Gallbladder (tissue), 1 donor: ENCODE measurements around a stretch of chr1.

DNA sequence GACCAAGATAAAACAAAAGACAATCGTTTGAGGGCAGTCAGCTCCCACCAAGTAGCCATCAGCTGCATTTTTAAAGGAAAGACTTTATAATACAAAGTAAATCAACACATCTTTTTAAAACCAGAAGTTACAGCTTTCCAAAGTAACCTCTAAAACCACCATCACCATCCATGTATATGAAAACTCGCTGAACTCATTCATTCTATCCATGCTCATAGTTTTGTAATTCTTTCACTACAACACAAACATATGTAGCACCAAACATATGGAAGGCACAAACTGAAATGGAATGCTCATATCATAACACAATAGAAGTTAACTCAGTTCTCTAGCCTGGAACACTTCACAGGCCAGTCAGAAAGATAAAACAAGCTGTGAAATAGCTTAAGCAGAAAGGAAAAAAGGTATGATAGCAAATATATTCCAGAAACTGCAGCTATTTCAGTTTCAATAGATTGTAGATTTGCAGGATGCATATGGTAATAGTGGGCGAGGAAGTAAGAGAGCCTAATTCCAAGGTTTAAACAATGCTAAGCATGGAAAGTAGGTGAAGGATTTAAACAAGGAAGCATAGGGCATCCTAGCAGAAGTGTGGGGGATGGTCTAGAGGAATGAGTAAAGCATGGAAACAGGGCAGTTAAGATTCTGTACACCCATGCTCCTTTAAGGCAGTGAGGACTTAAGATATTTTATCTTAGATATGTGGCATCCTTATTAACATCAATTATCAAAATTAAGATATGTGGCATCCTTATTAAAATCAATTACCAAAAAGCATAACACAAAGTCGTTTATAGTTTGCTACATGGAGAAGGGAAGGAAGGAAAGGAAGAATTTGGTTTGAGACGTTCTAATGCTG, 2.8 kb downstream of the IVNS1ABP start:
- PRO-cap: no peak

DNA sequence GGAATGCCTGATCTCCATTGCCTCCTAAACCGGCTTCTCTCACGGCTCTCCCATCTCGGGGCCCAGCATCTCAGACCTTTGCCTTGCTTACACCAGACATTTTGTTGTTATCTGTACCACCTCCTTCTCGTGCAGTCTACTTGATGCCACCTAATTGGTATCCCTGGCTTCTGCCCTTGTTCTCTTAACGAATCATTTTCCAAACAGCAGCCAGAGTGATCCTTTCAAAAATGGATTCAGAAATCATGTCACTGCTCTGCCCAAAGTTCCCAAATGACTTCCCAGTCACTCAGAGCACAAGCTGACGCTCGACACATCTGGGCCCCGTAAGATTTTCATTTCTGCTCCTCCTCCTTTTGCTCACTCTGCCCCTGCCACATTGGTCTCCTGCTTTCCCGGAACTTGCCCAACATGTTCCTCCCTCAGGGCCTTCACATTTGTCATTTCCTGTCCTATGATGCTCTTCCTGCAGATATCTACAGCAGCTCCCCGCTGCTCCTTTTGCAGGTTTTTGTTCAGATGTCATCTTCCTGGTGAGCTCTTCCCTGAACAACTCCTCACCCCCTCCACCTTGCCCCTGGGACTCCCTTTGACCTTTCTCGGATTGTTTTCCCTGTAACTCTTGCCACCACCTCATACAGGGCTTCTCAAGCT, 58.4 kb upstream of the IVNS1ABP start:
- PRO-cap: bidirectional peak, plus-strand start at position 507 of the sequence, minus-strand start at position 271 of the sequence

GRCh38 chr1:185559801-185560435, 174.3 kb upstream of the HMCN1 start:
- PRO-cap: no peak

DNA sequence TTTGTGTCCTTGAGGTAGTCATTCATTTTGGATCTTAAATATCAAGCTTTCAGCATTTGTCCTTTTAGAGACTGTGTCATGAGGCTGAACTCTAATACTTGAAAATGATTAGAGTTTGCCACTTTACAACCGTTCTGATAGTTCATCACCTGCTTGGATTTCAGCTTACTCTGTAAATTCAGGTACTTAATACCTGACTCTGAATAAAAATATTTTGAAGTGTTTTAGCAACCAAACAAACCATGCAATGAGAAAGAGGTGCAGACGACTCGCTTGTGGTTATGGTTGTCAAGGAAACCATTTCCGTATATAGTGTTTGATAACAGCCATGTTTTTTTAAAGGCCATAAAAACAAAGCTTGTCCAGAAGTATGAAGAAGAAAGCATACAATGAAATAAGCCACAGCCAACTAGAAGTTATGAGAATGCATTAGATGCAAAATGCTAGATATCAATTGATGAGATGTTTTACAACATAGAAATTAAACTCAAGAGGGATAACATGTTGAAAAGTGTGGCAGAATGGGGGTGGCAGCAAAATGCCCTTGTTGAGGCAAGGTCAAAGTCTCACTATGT, 167.2 kb upstream of the HMCN1 start:
- PRO-cap: no peak

DNA sequence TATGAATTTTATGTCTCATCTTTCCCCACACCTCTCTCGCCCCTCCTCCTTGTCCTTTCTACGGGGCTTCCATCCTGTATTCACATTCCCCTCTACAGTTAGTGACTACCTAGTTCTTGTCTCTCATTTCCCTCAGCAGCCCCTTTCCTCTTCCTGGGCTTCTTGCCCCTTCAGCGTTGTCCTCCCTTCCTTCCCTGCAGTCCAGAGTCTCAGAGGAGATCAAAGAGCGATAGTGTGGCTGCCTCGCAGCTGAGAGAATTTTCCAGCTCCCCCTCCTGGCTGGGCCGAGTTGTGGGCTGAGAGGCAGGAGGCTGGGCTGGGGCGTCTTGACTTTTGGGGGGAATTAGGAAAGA, 513 bp upstream of the HMCN1 start:
- PRO-cap: no peak

GRCh38 chr1:186296625-186296936, 502 bp downstream of the PRG4 start:
- PRO-cap: no peak

DNA sequence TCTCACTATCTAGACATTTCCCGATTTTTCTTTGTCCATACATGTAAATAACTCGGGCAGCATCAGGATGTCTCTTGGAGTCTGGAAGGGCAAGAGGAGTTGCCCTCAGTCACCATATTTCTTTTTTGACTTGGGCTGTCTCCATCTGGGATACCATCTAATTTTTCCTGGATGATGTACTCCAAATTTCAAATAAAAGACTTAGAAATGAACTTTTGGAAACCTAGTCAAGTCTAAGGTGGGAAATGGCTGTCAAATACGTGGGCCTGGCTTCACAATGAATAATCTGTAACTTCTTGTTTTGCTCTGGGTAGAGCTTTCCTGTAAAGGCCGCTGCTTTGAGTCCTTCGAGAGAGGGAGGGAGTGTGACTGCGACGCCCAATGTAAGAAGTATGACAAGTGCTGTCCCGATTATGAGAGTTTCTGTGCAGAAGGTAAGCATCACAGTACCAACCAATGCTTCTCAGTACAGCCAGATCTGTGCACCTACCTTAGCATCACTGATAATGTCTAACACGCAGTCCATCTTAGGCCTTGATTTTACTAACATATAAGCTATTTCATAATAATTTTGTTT, 5.3 kb downstream of the PRG4 start:
- PRO-cap: no peak

GRCh38 chr1:186374698-186374972, 418 bp downstream of the TPR start:
- PRO-cap: no peak

GRCh38 chr1:186637130-186637626, 43.0 kb downstream of the PTGS2 start:
- PRO-cap: no peak

DNA sequence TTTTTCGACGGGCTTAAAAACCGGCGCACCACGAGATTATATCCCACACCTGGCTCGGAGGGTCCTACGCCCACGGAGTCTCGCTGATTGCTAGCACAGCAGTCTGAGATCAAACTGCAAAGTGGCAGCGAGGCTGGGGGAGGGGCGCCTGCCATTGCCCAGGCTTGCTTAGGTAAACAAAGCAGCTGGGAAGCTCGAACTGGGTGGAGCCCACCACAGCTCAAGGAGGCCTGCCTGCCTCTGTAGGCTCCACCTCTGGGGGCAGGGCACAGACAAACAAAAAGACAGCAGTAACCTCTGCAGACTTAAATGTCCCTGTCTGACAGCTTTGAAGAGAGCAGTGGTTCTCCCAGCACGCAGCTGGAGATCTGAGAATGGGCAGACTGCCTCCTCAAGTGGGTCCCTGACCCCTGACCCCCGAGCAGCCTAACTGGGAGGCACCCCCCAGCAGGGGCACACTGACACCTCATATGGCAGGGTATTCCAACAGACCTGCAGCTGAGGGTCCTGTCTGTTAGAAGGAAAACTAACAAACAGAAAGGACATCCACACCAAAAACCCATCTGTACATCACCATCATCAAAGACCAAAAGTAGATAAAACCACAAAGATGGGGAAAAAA, 42.5 kb downstream of the PTGS2 start:
- PRO-cap: no peak

DNA sequence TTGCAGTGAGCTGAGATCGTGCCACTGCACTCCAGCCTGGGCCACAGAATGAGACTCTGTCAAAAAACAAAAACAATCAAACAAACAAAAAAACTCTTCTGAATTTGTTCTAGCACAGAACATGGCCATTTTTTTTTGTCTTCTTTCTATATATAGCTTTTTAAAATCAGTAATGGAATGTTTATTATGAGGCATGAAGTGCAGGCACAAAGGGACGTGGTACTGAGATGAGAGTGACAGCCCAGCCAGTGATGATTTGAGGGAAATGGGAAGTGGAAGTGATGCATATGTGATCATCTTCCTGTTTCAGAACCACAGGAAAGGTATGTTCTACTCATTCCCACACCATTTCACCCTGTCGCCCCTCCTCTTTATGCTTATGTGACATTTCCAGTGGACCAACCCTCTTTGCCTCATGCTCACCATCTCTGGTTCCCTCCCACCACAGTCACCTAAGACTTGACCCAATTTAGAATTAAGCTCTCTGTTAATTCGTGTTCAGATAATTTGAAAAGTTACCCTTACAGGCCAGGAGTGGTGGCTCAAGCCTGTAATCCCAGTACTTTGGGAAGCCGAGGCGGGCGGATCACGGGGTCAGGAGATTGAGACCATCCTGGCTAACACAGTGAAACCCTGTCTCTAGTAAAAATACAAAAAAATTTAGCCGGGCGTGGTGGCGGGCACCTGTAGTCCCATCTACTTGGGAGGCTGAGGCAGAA, 24.3 kb downstream of the PTGS2 start:
- PRO-cap: no peak

- PRO-cap: no peak
These were observed 51.6 kb upstream of the PTGS2 start for GRCh38 chr1:186731879-186732109.

- PRO-cap: no peak
These were observed 91.9 kb upstream of the RGS18 start for GRCh38 chr1:192066374-192066791.

DNA sequence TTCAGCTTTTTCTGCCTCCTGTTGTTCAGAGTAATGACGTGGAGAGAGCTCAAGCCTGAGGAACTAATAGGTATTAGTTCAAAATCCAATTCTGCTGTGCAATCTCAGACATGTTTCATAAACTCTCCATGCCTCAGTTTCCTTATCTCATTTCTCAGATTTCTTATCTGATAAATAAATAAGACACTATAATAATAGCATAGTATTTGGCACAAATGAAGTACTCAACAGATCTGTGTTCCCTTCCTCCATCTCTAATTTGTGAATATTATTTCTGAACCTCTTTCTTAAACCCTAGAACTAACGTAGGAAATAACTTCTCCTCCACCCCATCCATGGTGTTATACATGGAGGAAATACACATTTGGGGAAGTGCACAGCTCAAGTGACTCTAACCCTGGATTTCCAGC, 63.4 kb upstream of the RGS1 start:
- PRO-cap: no peak

DNA sequence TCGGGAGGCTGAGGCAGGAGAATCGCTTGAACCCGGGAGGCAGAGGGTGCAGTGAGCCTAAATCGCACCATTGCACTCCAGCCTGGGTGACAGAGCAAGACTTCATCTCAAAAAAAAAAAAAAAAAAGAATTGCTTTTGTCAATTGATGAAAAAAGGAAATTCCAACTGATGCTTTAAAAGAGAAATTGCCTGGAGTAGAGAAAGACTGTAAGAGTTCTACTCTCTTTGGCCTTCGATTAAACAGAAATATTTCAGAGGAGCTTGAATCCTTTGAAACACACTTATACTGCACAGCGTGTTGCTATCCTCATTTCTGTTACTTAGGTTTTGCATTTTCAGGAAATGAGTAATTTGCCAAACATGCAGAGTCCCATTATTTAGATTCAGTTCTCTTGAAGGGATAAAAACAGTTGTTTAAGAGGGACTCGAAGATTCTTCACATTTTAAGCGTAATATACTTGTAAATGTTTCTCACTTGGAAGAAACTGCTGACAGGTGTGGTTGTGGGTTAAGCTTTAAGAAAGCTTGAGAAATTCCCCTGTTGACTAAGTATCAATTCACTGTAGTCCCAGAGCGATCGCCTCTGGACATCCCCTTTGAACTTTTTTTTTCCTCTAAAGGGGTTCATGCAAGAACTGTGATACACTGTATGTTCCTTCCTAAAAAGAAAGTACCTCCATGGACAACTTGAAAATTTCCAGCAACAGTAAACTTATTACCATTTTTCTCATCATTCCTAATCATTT, 30.7 kb upstream of the RGS1 start:
- PRO-cap: no peak

DNA sequence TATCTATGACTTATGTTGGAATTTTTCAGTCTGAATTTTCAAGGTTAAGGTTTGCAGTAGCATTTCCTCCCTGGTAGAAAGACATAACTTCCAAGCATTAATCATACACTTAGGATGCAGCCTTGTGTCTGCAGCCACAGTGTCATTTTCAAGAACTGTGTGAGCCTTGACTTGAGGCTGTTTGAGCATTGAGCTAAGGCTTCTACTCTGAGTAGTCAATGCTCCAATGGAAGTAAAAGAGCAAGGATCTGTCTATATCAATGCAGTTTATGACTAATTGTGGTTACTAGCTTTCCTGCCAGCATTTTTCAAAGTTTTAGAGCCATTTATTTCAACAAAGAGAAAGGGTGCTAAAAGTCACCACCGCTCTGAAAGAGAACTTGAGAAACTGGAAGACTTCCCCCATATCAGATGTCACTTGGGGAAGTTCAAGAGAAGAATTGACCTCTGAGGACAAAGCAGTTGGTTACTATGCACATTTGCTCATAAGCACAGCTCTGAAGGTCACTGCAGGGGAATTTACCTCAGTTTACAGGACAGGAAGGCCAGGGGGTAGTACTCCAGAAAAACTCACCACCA, 24.6 kb upstream of the RGS1 start:
- PRO-cap: no peak

DNA sequence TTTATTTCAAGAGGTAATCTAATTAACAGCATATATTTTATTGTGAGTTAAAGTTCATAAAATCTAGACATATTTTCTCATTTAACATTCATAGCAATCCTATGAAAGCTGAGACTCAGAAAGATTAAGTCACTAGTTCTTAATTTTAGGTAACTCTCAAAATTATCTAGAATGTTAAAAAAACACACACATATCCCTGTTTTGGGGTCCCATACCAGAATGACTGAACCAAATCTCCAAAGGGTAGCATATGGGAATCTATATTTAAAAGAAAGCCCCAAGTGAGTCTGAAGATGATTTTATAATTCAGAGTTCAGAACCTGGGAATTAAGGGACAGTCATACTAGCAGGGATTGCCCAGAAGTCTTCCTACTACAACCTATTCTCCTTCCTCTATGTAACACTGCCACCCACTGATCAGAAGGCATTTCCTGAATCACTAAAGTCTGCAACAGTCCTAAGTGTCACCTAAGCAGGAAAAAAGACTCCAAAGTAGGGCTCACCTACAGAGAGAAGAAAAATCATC, 4.7 kb downstream of the RGS1 start:
- PRO-cap: no peak

GRCh38 chr1:192604792-192605512, 29.4 kb downstream of the RGS1 start:
- PRO-cap: no peak

GRCh38 chr1:192907248-192908410, 98.8 kb downstream of the RGS2 start:
- PRO-cap: no peak

GRCh38 chr1:193042701-193043361, 16.3 kb downstream of the UCHL5 start:
- PRO-cap: no peak